Heart left ventricle (tissue), 7 donors: ENCODE measurements around the genes ARHGAP19 and FRAT2.

DNA sequence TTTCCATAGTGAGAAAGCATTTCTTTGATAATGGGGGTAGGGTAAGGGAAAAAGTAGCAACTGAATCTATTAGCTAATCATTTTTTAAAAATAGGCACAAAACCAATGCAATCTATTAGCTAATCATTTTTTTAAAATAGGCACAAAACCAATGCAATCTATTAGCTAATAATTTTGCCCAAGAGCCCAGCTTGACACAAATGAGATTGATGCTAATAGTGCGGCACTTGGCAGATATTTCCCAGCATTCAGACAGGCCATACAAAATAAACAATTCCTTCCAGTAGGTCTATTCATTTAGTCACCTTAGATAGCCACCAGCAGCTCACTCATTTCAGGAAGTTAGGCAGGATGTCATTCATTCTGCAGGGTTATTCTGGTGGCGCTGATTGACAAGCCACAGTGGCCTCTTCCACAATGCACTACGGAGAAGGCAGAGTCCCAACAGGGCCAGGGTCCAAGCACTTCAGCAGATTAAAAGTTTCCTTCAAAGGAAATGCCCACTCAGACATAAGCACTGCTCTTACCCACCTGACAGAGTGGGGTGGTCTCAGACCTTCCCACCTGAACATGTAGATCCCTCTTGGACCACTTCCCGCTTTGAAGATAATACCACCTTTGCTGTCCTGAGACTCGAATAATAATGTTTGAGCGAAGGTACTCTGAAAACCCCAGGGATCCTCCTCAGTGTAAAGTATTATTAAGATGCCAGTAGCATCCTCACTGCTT lies 55.7 kb downstream of the PIK3AP1 start:
- PRO-cap, 6 experiments: no peak in any of the 6 experiments
- RAMPAGE, long total RNA, 2 experiments: no peak in any of the 2 experiments
- RRBS: no CpG with 5 or more reads among the region's 6 CpGs

DNA sequence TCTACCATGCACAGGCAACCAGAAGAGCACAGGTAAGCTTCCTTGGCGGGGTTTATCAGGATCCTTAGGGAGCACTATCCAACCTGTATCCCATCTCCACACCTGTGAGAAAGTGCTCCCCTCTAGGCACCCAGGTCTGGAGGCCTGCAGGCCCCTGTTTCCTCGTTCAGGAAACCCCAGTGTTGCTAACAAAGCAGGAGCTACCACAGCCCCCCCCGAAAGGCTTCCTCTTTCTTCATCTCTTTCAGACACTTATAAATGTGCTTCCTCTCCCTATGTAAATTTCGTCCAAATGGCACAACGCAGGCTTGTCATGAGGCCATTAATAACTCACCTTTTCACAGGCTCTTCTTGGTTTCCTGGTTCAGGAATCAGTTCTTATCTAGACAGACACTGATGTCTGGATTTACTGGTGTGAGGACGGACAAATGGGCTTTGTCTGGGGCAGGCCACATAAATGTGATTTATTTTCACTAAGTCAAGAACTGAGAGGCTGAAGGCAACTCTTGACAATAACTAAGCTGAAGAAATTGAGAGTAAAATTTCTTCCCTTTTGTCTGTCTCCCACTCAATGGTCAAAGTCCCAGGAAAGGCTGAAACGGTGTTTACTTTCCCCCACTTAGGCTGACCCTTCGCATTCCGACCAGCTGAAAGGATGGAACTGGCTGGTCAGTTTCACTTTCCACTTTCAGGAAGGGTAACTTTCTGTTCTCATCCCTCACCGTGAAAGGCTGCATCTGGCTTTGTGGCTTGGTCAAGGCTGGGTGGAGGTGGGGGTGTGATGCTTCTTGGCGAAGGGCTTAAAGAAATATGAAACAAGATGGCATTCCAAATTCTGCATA lies 46.8 kb downstream of the PIK3AP1 start:
- PRO-cap, 6 experiments: no peak in any of the 6 experiments
- RAMPAGE, long total RNA, 2 experiments: no peak in any of the 2 experiments
- RRBS: no CpG with 5 or more reads among the region's 11 CpGs

DNA sequence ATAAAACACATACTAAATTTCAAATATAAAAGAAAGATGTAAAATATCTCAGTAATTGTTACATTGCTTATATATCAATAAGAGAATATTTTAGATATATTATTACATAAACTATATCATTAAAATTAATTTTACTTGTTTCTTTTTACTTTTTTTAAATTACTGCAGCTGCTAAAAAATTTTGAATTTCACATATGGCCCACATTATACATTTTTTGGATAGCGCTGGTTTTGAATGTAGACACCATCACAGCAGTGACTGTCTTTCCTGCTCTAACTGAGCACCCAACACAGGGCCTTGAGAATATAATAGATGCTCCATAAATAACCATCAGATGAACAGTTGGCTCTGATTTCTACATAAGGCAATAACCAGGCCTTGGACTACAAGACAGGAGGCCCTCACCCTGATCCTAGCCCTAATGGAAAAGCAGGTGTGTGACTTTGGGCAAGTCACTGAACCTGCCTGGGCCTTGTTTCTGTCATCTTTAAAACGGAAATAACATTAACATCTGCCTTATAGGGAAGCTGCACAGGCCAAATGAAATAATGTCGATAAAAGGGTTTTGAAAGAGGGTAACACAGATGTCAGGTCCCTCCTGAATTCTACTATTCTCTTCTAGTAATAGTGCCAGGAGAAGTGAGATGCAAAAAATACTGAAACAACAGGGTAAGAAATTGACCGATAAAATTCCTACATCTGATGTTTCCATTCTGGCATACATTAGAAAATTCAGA lies 20.8 kb downstream of the PIK3AP1 start:
- PRO-cap, 6 experiments: no peak in any of the 6 experiments
- RAMPAGE, long total RNA, 2 experiments: no peak in any of the 2 experiments
- RRBS: no CpG with 5 or more reads among the region's 4 CpGs

DNA sequence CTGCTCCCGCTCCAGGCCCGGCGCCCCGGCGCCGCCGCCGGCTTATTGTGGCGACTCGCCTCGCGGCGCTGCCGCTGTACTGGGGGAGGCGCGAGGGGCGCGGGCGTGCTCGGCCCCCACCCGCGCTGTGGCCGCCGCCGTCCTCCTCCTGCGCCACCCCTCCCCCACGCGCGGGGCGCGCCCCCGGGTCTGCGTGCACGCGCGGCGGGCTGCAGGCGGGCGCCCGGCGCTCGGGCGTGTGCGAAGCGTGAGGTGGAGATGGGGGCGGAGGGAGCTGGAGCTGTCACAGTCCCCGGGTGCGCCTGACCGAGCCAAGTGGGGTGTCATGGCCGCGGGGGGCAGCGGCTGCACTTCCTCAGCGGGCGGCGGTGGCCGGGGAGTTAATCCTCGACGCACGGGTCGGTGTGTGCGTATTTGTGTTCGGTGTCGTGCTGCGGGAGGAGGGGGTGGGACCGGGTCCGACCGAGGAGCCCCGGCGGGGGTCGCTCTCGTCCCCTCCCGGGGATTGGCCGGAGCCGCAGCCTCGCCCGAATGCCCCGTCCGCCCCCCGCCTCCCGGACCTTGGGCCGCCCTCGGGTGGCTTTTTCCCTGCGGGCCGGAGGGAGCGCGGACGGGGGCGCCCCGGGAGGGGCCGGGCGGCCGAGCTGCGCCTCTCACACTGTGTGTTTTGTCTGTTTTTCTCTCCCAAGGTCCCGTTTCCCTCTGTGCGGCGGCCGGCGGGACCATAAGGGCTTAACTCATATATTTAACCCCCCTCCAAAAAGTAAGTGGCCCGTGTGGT lies 809 bp downstream of the LCOR start:
- PRO-cap, 6 experiments: peak in 6 of 6 experiments; most common plus-strand start position 314 of the sequence (in 5); most common minus-strand start position 161 of the sequence (in 2)
- RAMPAGE, long total RNA, 2 experiments: start-site peak on the plus strand in 2 of 2 experiments, centred at positions 262 to 264 of the sequence, 15 to 16 reads per replicate
- RRBS: 2% methylated on average over 53 of the region's 99 CpGs

GRCh38 chr10:97292060-97293085 lies at the start of gene ARHGAP19:
ARHGAP19 (minus strand) TSS chr10:97292637.
- PRO-cap, 6 experiments: peak in 6 of 6 experiments; most common plus-strand start chr10:97292275 (in 3); most common minus-strand start chr10:97292553 (in 4)
- RAMPAGE, long total RNA, 2 experiments: start-site peak on the minus strand in 2 of 2 experiments, at chr10:97292628-97292656 at its widest, 40 to 64 reads per replicate
- RRBS: no CpG with 5 or more reads among the region's 59 CpGs

DNA sequence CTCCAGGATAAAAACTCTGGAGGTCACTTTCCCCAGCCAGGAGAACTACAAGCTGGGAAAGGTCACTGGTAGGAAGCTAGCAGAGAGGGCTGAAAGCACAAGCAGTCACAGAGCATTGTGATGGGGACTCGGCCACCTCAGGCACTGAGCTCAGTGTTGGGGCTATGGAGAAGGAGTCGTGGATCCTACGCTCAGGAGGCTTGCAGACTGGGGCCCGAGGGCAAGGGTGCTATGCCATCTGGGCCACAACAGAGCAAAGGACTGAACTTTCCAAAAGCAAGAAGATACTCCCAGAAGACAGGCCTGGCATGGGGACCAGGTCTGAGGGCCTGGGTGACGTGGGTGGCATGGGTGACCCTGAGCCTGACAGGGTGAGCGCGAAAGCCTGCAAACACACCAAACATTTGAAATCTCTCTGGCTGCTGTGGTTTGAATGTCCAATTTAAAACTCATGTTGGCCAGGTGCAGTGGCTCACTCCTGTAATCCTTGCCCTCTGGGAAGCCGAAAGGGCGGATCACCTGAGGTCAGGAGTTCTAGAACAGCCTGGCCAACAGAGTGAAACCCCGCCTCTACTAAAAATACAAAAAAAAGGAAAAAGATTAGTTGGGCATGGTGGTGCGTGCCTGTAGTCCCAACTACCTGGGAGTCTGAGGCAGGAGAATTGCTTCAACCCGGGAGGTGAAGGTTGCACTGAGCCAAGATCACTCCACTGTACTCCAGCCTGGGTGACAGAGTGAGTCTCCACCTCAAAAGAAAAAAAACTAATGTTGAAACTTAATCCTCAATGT lies 9.9 kb upstream of the ARHGAP19 start:
- PRO-cap, 6 experiments: no peak in any of the 6 experiments
- RAMPAGE, long total RNA, 2 experiments: no peak in any of the 2 experiments
- RRBS: no CpG with 5 or more reads among the region's 12 CpGs

DNA sequence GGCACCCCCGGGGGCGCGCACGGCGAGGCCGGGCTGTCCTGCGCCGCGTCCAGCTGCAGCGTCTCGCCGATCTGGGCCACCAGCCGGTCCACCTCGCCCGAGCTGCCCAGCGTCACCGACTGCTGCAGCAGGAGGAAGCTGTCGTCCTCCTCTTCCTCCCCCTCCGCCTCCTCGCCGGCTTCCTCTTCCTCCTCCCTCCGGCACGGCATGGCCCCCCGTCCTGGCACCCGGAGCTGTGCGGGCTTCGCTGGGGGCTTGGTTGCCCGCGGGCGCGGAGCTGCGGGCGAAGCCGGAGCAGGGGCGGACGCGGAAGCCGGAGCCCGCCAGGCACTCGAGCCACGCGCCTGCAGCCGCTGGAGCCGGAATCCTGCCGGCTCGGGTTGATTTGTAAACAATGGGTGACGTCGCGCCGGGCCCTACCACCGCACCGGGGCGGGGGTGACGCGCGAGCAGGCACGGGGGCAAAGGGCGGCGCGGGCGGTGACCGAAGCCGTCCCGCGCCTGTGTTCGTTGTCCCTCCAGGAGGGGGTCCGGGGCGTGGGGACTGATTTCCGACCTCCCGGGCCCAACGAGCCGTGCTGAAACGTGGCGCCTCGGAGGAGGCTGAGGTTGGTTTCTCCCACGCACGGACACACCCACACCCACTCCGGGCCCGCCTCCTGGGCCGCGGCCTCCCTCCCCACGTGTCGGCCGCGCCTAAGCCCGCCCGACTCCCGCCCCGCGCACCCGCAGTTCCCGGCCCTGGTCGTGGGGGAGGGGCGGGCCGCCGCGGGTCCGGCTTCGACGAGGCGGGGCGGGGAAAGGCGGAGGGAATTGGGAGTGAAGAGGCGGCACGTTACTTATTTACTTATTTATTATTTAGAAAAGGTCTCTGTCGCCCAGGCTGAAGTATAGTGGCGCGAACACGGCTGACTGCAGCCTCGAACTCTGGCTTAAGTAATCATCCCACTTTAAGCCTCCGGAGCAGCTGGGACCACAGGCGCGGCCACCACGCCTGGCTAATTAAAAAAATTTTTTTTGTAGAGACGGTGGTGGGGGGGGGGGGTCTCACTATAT lies at the start of gene FRAT2:
TSS of gene FRAT2 (minus strand) at position 366 of the 1,056 bp plus-strand sequence.
- PRO-cap, 6 experiments: peak in 6 of 6 experiments; most common plus-strand start position 699 of the sequence (in 3); most common minus-strand start position 121 of the sequence (in 5)
- RAMPAGE, long total RNA, 2 experiments: no peak in any of the 2 experiments
- RRBS: 1% methylated on average over 41 of the region's 115 CpGs

GRCh38 chr10:97353983-97354501 lies 19.5 kb upstream of the FRAT2 start:
- PRO-cap, 6 experiments: no peak in any of the 6 experiments
- RAMPAGE, long total RNA, 2 experiments: no peak in any of the 2 experiments
- RRBS: no CpG with 5 or more reads among the region's 6 CpGs

GRCh38 chr10:97408417-97408912 lies 7.3 kb upstream of the RRP12 start:
- PRO-cap, 6 experiments: no peak in any of the 6 experiments
- RAMPAGE, long total RNA, 2 experiments: no peak in any of the 2 experiments
- RRBS: 79% methylated on average over 4 of the region's 12 CpGs

- PRO-cap, 6 experiments: no peak in any of the 6 experiments
- RAMPAGE, long total RNA, 2 experiments: no peak in any of the 2 experiments
- RRBS: no CpG with 5 or more reads among the region's 14 CpGs
Measured at GRCh38 chr10:97434923-97435760, 9.2 kb downstream of the PGAM1 start.

DNA sequence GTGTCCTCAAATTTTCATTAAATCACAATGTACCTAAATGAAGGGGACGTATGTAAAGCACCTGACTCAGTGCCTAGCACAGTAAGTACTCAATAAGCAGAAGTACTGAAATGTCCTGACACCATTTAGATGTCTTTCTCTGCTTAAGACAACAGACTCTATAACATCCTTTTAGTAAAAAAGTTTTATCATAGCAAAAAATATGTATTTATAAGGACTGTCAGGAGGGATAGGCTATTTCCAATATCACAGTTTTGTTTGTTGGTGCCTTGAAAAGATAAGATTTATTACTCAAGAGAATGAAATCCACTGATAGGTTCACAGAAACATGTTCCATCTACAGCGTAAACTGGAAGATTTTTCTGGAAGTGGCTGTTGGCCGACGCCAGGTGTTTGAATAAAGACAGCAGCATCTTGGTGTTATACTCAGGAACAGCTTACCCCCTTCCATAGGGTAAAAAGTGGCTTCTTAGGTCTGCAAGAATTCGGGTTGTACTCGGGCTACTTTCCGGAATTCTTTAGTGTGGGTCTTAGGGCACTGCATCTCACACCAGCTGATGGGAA lies 9.7 kb downstream of the EXOSC1 start:
- PRO-cap, 6 experiments: no peak in any of the 6 experiments
- RAMPAGE, long total RNA, 2 experiments: no peak in any of the 2 experiments
- RRBS: no CpG with 5 or more reads among the region's 7 CpGs

DNA sequence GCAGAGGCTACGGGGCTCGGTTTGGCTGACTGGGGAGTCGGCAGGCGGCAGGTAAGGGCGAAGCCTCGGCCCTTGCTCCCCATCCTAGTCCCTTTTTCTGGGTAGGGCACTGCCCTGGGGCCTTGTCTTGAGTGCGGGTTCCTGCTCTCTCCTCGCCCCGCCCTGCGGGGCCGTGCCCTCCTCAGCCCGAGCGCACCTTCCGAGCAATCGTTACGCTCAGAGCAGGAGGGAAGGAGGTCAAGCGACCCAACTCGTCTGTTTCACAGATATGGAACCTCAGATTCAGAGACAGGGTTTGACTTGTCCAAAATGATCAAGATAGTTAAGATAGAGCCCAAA lies 297 bp downstream of the ZDHHC16 start:
- PRO-cap, 6 experiments: peak in 2 of 6 experiments; most common plus-strand start position 210 of the sequence (in 1); most common minus-strand start position 99 of the sequence (in 1)
- RAMPAGE, long total RNA, 2 experiments: no peak in any of the 2 experiments
- RRBS: no CpG with 5 or more reads among the region's 18 CpGs

DNA sequence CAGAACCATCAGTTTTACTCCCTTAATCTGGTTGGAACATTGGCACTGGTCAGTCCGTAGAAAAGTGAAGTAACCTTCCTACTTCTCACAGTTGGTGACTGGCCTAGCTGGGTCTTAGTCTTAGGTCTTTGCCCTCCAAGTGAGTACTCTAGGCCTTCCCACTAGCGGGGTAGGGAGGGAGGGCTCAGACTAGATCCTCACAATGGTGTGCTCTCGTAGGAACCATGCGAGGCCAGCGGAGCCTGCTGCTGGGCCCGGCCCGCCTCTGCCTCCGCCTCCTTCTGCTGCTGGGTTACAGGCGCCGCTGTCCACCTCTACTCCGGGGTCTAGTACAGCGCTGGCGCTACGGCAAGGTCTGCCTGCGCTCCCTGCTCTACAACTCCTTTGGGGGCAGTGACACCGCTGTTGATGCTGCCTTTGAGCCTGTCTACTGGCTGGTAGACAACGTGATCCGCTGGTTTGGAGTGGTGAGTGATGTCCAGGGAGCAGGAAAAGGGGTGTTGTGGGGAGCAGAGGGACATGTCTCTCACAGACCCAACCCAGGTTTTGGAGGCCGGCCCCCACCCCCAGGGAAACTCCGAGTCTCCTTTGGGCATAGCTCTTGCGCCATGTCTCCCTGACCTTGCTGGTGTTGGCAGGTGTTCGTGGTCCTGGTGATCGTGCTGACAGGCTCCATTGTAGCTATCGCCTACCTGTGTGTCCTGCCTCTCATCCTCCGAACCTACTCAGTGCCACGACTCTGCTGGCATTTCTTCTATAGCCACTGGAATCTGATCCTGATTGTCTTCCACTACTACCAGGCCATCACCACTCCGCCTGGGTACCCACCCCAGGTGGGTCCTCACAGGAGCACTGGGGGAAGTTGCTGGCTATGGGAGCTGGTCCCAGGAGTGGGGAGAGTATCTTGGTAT lies 5.7 kb downstream of the ZDHHC16 start:
- PRO-cap, 6 experiments: no peak in any of the 6 experiments
- RAMPAGE, long total RNA, 2 experiments: no peak in any of the 2 experiments
- RRBS: 100% methylated on average over 3 of the region's 27 CpGs

DNA sequence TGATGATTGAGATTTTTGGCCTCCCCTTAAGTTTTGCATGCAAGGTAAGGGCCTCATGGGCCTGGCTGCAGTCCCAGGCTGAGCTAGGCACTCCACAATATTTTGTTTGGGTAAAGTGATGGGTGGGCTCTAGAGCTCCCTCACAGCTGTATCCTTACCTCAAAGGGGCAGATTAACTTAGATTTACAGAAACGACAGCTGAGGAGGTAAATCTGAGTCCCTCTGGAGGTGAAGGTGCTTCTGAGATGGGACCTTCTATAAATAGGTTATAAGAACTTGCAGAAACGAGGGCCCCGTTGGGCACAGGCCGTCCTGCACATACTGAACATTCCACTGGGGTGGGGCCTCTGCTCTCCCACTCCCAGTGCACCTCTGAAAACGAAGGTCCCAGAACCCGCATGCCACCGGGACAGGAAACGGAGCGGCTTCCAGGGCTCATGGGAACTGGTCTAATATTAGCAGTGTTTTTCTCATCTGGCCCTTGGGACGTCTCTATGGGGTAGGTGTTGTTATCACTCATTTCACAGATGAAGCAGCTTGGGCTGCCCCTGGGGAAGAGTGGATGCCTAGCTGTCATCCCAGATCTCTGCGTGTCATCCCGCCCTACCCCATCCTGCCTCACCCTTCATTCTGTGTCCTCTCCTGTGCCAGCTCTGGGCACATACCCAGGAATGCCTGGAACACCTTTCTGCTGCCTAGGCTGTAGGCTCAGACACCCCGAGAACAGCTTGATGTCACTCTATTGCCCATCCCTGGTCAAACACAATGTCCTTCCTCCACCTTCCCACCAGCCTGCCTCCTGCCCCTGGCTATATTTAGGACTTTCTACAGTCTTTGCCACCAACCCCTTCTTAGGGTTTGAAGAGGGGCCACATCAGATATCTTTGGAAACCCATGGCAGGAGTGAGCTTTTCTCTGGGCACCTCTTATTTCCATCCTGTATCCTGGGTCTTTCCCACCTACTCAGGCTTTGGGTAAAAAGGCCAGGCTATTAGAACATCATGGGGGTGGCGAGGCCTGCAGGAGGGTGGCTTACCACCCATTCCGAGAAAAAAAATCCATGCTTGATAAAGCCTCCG lies 19.7 kb downstream of the C10orf62 start:
- PRO-cap, 6 experiments: peak in 2 of 6 experiments; most common plus-strand start position 524 of the sequence (in 2); most common minus-strand start position 446 of the sequence (in 2)
- RAMPAGE, long total RNA, 2 experiments: no peak in any of the 2 experiments
- RRBS: no CpG with 5 or more reads among the region's 16 CpGs

DNA sequence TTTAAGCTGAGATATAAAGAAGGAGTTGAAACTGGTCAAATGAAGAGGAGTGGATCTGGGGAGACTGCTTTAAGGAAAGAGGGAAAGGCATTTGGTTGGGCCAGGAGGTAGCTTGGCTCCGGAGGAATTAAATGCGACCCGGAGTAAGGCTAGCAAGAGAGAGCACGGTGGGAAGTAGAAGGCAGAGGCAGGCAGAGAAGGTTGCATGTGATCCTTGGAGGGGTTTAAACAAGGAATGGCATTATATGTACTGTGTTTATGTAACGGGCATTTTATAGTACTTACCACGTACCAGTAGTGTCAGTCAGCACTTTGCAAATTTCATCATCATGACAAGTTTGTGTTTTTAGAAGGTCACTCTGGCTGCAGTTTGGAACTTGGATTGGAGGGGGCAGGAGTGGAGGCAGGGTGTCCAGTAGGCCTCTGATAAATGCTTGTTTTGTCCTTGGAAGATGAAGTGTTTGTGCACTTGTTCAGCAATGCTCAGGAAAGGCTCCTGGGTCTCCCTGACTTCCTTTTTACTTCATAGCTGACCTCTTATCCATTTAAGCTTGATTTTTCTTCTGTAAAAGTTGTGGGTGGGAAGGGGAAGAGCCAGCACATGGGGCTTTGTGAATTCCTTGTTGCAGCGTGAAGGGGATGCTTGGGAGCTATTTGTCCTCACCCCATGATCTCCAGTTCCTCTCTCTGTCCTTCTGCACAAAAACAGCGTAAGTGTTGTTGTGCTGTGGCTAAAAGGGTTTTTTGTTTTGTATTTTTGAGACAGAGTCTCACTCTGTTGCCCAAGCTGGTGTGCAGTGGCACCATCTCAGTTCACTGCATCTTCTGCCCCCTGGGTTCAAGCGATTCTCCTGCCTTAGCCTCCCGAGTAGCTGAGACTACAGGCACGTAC lies 1.3 kb upstream of the AVPI1 start:
- PRO-cap, 6 experiments: peak in 1 of 6 experiments; most common plus-strand start position 375 of the sequence (in 1); most common minus-strand start position 302 of the sequence (in 1)
- RAMPAGE, long total RNA, 2 experiments: no peak in any of the 2 experiments
- RRBS: no CpG with 5 or more reads among the region's 11 CpGs

GRCh38 chr10:97718581-97719303 lies 5.2 kb downstream of the MARVELD1 start:
- PRO-cap, 6 experiments: no peak in any of the 6 experiments
- RAMPAGE, long total RNA, 2 experiments: no peak in any of the 2 experiments
- RRBS: no CpG with 5 or more reads among the region's 10 CpGs

GRCh38 chr10:97721823-97722535 lies 8.4 kb downstream of the MARVELD1 start:
- PRO-cap, 6 experiments: no peak in any of the 6 experiments
- RAMPAGE, long total RNA, 2 experiments: no peak in any of the 2 experiments
- RRBS: no CpG with 5 or more reads among the region's 11 CpGs

DNA sequence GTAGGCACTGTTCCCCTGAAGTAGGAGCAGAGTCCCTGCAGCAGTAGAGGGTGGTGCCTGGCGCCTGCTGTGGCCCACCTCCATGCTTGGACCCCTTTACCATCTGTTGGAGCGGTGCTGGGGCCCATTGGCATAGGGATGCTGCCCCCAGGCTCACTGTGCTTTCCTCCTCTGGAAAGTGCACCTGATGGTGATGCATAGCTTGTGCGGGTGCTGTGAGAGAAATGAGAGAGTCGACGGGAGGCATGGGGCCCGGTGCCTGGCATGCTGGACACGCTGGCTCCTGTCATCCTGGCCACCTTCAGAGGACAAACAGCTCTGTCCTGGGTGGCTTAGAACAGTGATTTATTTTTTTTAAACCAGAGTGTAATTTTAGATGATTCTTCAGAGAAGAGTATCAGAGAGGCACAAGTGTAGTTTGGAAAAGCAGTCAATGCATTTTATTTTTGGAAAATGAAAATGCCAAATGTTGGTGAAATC lies 10.3 kb downstream of the SFRP5 start:
- PRO-cap, 6 experiments: no peak in any of the 6 experiments
- RAMPAGE, long total RNA, 2 experiments: no peak in any of the 2 experiments
- RRBS: no CpG with 5 or more reads among the region's 7 CpGs

GRCh38 chr10:97788625-97789399 lies 17.0 kb upstream of the SFRP5 start:
- PRO-cap, 6 experiments: peak in 2 of 6 experiments; most common plus-strand start chr10:97789349 (in 2); most common minus-strand start chr10:97789039 (in 1)
- RAMPAGE, long total RNA, 2 experiments: no peak in any of the 2 experiments
- RRBS: 4% methylated on average over 4 of the region's 19 CpGs

DNA sequence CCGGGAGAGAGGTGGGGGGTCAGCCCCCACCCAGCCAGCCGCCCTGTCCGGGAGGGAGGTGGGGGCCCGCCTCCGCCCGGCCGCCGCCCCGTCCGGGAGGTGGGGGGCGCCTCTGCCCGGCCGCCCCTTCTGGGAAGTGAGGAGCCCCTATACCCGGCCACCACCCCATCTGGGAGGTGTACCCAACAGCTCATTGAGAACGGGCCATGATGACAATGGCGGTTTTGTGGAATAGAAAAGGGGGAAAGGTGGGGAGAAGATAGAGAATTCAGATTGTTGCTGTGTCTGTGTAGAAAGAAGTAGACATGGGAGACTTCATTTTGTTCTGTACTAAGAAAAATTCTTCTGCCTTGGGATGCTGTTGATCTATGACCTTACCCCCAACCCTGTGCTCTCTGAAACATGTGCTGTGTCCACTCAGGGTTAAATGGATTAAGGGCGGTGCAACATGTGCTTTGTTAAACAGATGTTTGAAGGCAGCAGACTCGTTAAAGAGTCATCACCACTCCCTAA lies 18.5 kb downstream of the R3HCC1L start:
- PRO-cap, 6 experiments: no peak in any of the 6 experiments
- RAMPAGE, long total RNA, 2 experiments: no peak in any of the 2 experiments
- RRBS: no CpG with 5 or more reads among the region's 18 CpGs